Heart (tissue), 3 donors: ENCODE measurements around a stretch of chr10.

- RAMPAGE, long total RNA, 2 experiments = no peak in any of the 2 experiments
Observed at GRCh38 chr10:87664094-87664293, 4.3 kb downstream of the PAPSS2 start.

GRCh38 chr10:87713684-87714259 is 54.1 kb downstream of the PAPSS2 start:
- RAMPAGE, long total RNA, 2 experiments = no peak in any of the 2 experiments

GRCh38 chr10:87805351-87805981 is 12.6 kb downstream of the ATAD1 start:
- RAMPAGE, long total RNA, 2 experiments = no peak in any of the 2 experiments

GRCh38 chr10:87818650-87819291 is 745 bp upstream of the ATAD1 start:
- RAMPAGE, long total RNA, 2 experiments = no peak in any of the 2 experiments

- RAMPAGE, long total RNA, 2 experiments = no peak in any of the 2 experiments
Observed at GRCh38 chr10:87863750-87864038, 269 bp downstream of the PTEN start.

GRCh38 chr10:87955427-87955750 is 92.0 kb downstream of the PTEN start:
- RAMPAGE, long total RNA, 2 experiments = no peak in any of the 2 experiments

DNA sequence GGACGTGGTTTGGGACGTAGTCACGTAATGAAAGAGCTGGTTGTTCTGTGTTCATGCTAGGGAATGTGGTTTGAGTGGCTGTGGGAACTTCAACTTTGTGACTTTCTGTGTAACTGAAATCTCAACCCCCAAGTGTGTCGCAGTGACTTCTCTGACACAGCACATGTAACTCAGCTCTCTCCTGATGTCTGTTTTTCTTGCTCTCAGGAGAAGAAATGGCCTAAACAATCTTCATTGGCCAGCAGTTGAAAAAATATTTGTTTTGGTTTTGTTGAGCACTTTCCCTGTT is 199.0 kb downstream of the PTEN start:
- RAMPAGE, long total RNA, 2 experiments = no peak in any of the 2 experiments

DNA sequence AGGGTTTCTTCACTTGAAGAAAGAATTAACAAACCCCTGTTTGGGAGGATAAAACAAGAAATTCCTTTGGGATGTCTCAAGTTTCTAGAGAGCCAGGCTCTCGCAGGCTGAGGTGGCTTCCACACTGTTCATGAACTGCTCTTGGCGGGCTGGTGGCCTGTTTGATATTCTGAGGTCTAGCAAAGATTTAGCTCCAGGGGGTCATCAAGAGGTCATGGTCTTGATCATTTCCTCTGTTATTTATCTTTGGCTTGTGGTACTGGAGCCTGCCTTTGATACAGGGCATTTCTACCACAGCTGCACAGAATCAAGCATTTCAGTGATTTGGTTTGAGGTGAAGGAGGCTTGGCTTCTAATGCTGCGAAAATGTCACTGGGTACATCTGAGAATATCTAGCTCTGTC is 312.3 kb downstream of the RNLS start:
- RAMPAGE, long total RNA, 2 experiments = no peak in any of the 2 experiments

DNA sequence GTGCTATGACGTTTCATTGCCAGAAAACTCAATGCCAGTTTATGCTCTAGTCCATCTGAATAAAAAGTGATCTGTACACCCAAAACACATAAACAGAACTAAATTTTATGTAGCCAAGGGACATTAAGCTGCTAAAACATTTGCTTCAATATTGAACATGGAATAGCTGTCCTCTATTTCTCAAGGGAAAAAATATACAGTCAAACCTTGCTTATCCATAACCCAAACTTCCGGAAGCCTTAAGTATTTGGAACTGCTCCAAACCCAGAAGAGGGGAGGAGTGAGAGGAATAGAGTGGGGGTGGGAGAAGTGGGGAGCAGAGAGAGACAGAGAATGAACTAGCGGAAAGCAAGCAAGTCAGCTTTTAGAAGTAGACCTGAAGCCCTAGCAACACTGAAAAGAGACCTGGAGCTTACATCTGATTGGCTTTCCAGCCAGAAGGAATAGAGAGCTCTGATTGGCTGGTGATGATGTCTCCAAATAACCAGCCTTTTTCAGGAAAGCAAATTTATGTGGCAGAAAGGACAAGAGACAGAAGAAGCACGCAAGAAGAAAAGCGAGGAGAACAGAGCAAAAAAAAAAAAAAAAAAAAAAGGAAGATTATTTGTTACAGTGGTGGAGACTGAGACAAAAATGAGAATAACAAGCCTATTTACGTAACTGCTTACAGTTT is 196.1 kb downstream of the RNLS start:
- RAMPAGE, long total RNA, 2 experiments = no peak in any of the 2 experiments

GRCh38 chr10:88521092-88521601 is 62.0 kb downstream of the RNLS start:
- RAMPAGE, long total RNA, 2 experiments = no peak in any of the 2 experiments

GRCh38 chr10:88826197-88826886 is 23.8 kb downstream of the LIPM start:
- RAMPAGE, long total RNA, 2 experiments = no peak in any of the 2 experiments

- RAMPAGE, long total RNA, 2 experiments = no peak in any of the 2 experiments
Observed at GRCh38 chr10:88903917-88904356, 23.9 kb downstream of the STAMBPL1 start.

DNA sequence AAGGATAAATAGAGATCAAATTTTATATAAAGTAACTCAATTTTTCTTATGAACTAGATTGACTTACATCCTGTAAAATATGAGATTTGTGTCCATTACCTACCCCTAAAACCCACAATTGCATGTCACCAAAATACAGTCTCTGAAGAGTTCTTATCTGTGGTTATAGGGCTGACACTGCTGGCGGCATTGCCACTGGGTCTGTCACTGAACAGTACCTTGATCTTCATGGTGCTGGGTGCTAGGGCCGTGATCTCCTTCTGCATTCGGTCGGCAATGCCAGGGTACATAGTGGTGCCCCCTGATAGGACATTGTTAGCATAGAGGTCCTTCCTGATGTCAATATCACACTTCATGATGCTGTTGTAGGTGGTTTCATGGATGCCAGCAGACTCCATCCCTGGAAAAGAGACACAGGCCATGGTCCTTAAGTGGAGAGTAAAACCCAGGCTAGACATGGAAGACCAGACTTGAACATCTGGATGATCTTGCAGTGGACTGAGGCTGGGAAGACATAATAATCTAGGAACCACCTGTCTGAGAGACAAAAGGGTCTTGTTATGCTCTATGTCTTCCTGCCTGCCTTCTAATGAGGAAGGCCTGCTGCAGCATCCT is 14.6 kb downstream of the ACTA2 start:
- RAMPAGE, long total RNA, 2 experiments = no peak in any of the 2 experiments

DNA sequence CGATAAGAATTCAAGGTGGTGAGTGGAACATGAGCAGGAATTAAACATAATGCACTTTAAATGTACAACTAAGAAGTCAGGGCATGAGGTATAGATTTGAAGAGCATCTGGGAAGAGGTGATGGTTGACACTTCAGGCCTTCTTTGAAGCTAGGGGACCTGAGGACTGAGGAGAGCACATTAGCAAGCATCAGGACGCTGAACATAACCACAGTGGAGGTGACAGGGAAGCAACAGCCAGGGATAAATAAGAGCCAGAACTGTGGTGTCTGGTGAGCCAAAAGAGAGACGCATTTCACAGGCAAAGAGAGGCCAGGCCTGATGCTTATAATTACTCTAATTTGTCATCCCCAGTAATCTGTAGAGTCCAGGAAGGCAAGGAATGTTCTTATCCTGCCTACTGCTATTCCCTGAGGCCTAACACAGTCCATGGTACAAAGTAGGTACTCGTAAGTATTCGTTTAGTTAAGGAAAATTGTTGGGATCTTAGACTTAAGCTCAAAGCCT is 10.4 kb upstream of the FAS start:
- RAMPAGE, long total RNA, 2 experiments = no peak in any of the 2 experiments

GRCh38 chr10:88982317-88982800 is 8.2 kb upstream of the FAS start:
- RAMPAGE, long total RNA, 2 experiments = no peak in any of the 2 experiments

DNA sequence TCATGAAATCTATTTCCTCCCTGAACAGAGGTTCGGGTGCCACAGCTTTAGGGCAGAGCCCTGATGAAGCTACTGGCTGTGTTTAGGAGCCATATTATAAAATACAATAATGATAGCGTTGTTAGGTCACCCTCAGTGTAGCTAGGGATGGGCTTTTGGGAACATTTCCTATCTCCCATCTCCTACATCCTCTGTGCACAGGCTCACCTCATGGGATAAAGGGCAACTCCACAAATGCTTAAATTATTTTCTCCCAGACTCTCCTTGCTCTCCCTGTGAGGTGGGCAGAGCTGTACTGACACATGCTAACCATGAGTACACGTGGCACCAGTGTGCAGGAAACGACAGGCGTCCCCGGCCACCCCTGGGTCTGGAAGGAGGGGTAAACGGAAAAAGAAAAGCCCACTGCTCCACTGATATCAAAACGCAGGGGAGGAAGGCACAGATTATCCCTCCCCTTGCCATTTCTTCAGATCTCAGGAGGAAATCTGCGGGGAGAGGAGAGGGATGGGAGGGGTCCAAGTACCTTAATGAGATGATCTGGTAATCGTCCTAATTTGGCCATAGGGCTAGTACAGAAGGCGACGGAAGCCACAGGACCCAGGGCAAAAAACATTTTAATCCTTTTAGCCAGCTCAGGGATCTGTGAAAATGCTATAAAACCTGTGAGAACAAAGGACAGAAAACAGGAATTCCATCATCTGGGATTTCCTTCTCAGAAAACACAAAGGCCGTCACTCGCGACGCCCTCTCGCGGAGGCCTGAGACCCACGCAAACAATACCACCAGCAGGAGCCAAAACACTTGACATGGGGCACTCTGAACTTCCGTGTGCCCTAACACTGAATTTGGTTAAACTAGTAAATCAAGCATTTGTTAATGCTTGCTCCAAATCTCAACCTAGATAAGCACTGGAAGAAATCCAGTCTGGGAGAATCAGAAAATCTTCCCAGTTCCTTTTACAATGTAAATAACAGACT is 17.7 kb upstream of the CH25H start:
- RAMPAGE, long total RNA, 2 experiments = no peak in any of the 2 experiments

DNA sequence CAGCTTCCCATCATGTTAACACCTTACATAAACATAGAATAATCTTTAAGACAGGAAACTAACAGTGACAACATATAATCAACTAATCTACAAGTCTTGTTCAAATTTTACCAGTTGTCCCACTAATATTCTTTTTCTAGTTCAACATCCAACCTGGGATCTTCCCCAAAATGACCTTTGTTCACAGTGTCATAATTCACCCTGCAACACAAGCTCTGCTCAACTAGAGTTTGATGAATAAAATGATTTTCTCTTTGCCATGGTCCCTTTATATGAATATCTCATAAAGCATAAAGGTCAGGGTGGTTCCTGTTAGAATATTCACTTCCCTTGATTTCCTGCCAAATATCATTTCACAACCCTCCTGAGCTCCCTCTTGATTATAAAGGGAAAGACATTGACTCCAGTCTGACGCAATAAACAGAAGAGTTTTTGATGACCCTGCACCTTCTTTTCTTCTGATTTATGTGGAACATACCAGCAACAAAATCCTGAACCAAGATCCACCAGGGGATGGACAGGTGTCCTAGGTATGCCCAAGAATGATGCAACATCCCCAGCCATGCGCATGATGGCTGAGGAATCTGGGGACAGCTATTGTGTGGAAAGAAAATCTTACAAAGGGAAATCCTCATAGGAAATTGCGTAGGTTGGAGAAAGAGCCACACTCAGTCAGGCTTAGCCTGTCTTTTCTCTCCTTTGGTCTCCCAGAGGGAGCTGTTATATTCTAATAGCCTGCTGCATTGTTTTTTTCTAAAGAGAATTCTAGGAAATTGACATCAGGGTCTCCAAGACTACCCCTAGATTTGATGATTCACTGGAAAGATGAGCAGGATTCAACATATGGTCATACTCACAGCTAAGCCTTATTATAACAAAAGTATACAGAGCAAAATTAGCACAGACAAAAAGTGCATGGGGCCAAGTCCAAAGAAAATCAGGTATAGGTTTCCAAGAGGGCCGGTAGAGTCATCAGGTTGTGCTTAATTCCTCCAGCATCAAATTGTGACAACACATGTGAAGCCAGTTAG is 18.8 kb downstream of the IFIT3 start:
- RAMPAGE, long total RNA, 2 experiments = no peak in any of the 2 experiments

- RAMPAGE, long total RNA, 2 experiments = no peak in any of the 2 experiments
Observed at GRCh38 chr10:89633332-89633910, 11.6 kb downstream of the PANK1 start.

GRCh38 chr10:89738225-89738623 is 36.8 kb downstream of the KIF20B start:
- RAMPAGE, long total RNA, 2 experiments = no peak in any of the 2 experiments

DNA sequence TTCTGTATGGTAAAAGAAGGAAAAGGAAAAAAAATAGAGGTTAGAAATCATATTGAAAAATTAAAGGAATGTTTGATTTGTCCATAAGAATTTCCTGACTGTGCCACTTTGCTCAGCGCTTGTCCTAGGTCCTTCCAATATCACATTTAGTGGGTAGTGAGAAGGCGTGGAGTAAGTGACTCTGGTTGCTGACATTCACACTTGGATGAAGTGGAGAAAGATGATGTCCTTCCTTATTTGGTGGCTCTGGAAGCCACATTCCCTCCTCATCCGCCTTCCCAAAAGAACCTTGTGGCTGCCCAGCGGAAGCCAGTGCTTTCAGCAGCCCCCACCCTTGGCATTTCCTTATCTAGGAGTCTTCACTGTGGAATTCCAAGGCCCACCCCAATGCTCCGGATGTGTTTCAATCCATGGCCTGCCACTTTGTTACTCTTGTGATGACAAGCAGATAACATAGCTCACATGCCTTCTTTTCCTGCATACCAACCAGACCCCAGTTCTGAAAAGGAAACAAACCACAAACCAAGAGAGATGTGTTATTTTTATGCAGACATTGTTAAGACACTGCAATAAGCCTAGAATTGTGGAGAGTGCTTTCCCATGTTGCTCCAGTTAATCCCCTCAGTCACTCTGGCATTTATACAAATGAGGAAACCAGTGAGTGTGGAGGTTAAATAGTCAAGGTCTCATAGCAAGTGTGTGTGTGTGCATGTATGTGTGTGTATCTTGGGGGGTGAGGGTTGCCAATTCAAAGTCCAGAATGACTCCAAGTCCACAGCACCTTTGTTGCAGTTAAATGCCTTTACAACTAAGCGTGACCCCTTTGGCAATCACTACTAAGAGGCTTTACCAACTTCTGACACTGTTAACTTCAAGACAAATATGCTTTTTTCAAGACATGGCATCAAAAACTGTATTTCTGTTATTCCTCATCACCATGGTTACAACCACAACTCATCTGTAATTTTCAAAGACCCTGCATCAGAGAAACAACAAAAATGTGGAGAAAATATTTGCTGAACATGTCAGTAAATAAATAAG is 10.3 kb upstream of the ANKRD1 start:
- RAMPAGE, long total RNA, 2 experiments = no peak in any of the 2 experiments